Temporal lobe (tissue), 2 donors: ENCODE measurements around a stretch of chr10.

- RAMPAGE, long total RNA, result no peak
Measured at GRCh38 chr10:132470333-132470933, 67.2 kb upstream of the INPP5A start.

GRCh38 chr10:132479630-132480267, 57.8 kb upstream of the INPP5A start:
- RAMPAGE, long total RNA, result no peak

DNA sequence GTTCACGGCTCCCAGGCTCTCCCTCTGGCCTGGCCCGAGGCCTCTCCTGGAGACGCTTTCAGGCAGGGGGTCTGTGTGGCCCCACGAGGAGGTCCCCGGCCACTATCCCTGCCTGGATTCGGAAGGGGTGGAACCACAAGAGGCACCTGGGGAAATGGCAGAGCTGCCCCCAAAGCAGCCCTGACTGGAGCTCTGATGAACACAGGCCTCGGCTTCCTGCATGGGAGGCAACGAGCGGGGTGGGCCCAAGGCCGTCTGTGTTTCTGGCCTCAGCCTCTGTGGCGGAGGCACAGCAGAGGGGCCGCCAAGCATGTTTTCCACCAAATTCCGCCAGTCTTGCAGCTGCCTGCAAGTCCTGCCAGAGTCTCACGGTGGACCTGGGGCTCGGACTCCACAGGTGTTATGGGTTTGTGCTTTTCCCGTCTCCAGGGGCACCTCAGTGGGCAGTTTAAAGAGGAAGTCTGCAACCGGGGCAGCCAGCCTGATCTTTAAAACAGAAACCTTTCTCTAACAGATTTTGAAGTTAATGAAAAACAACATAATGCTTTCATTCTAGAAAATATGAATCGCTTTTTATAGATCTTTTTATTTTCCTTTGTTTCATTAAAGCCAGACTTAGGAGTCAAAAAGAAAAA, 22.4 kb upstream of the INPP5A start:
- RAMPAGE, long total RNA, result no peak

DNA sequence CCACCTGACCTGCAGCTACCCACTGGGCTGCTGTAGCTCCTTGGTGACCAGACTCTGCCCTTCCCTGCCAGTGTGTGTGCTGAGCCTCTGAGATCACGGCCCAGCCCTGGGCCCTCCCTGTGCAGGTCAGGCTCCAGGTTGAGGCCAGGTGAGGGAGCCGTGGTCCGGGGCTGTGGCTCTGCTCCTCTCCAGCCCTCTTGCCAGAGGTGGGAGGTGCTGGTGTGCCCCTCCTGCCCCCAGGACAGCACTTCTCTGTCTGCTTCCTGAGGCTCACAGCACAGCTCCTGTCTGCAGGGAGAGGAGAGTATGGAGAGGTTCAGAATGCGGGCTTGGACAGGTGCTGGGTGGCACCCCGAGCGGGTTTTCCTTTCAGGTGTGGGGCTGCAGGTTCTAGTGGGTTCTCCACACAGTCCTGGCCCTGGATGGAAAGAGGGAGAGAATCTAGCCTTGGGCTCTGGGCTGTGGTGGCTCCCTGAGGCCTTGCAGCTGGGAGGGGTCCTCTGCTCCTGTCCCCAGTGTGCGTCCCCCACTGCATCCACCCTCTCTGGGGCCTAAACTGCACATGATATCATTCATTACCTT, 38.5 kb downstream of the INPP5A start:
- RAMPAGE, long total RNA, result no peak

DNA sequence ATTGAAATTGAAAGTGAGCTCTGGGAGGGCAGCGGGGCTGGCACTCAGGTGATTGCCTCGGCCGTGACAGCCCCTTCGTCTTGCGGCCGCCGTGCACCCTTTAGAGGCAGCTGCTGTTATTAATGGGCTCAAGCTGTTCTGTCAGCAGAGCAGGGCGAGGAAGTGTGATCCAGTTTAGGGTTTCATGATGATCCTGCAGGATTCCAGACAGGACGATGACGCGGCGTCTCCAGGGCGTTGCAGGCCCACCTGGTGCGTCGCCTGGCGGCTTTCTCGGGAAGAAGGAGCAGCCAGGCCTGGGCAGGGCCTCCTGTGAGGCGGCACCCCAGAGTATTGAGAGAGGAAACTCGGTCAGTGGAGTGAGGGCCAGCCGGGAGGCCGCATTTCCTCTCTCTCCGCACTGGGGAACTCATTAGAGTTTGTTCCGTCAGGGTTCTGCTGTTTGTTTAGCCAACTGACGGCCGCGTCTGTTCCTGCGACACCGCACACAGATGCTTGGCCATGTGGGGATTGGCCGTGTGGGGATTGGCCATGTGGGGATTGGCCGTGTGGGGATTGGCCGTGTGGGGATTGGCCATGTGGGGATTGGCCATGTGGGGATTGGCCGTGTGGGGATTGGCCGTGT, 62.9 kb downstream of the NKX6-2 start:
- RAMPAGE, long total RNA, result no peak

DNA sequence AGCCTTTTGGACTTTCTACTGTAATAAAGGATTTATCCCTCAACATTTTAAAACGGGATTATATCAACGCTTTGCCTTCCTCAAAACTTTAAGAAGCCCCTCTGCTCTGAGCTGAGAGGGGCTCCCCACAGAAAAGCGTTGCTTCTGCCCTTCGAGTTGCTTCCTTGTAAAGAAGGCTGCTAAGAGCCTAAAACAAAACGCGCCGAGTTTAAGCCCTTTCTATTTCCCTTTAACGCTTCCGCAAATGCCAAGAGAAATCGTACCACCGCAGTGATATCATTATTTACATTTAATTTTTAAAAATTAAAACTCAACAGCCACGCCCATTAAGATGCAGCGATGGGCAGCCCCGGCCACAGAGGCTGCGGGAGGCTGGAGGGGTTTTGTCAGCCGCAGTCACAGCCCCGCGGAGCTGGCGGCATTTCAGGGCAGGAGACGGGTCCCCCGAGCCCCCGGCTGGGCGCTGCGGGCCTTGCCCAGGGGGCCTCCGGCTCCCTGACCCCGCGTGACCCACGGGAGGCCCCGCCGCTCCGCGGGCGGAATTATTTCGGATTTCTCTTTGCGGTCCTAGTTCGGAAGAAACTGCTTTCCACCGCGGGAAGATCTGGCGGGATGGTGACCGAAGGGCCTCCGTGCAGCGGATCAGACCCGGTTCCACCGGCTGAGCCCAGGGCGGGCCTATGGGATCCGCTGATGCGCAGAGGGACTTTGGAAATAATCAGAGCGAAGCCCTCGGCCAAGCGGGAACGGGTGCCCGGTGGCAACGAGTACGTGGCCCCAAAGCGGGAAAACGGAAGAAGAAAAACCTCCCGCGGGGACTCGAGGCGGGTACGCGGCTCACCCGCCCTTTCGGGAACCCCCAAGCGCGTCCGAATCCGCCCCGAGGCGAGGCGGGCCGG, 2.0 kb downstream of the NKX6-2 start:
- RAMPAGE, long total RNA, result no peak

DNA sequence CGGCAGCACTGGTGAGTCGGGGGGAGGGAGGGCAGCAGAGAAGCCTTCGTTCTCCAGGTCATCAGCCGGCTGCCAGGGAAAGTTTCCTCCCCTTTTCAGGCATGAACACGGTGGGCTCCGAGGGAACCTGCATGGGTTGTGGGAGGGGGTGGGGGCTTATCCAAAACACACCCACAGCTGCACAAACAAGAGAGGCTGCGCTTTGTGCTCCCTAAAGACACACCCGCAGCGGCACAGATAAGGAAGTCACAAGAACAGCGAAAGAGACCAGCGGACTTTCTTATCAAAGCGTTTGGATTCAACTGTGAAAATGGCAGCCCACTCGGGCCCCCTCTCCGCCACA, 62.4 kb upstream of the NKX6-2 start:
- RAMPAGE, long total RNA, result no peak

GRCh38 chr10:133100658-133101609, 13.2 kb downstream of the ADGRA1 start:
- RAMPAGE, long total RNA, result no peak

GRCh38 chr10:133162581-133162820, 2.5 kb downstream of the KNDC1 start:
- RAMPAGE, long total RNA, result no peak

DNA sequence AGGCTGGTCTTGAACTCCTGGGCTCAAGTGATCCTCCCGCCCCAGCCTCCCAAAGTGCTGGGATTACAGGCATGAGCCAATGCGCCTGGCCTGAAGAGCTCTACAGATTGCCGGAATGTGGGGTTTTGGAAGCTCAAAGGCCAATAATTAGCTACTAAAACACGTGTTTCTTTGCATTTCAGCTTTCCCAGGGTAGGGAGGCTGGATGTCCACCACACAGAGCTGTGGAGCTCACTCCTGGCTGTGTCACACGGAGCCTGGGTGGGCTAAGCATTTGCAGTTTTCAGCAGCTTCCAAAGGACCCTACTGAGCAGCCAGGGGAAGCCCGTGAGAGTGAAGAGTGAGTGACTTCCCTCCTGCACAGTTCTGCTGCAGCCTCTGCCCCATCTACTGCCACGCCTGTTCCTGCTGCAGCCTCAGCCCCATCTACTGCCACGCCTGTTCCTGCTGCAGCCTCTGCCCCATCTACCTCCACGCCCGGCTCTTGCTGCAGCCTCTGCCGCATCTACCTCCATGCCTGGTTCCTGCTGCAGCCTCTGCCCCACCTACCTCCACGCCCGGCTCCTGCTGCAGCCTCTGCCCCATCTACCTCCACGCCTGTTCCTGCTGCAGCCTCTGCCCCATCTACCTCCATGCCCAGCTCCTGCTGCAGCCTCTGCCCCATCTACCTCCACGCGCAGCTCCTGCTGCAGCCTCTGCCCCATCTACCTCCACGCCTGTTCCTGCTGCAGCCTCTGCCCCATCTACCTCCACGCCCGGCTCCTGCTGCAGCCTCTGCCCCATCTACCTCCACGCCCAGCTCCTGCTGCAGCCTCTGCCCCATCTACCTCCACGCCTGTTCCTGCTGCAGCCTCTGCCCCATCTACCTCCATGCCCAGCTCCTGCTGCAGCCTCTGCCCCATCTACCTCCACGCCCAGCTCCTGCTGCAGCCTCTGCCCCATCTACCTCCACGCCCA, 12.1 kb downstream of the ADAM8 start:
- RAMPAGE, long total RNA, result no peak

- RAMPAGE, long total RNA, result no peak
Measured at GRCh38 chr10:133289714-133290465, 13.2 kb upstream of the ADAM8 start.

GRCh38 chr10:133344373-133344882, 2.7 kb upstream of the PRAP1 start:
- RAMPAGE, long total RNA, result no peak

DNA sequence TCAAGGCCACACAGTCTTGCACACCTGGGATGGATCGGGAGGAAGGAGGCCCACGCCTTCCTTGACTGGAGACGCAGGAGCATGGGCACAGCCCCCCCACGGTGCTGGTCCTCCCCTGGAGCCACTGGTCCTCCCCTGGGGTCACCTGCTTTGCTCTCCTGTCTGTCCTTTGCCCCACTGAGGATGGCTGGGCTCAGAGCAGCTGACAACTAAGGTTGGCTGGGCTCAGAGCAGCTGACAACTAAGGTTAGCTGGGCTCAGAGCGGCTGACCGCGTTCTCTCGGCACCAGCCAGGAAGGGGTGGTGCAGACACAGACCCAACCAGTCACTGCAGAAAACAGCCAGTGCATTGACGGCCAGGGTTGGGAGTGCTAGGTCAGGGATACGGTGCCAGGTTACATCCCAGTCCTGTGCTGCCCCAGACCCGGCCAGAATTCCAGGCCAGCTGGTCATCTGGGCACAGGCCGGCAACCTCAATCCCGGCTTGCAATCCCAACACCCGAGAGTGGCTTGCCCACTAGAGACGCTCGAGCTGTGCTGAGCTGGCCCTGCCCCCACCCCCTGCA, 3.6 kb downstream of the PRAP1 start:
- RAMPAGE, long total RNA, result no peak

- RAMPAGE, long total RNA, result no peak
Measured at GRCh38 chr10:133352950-133354102, 4.5 kb downstream of the FUOM start.

DNA sequence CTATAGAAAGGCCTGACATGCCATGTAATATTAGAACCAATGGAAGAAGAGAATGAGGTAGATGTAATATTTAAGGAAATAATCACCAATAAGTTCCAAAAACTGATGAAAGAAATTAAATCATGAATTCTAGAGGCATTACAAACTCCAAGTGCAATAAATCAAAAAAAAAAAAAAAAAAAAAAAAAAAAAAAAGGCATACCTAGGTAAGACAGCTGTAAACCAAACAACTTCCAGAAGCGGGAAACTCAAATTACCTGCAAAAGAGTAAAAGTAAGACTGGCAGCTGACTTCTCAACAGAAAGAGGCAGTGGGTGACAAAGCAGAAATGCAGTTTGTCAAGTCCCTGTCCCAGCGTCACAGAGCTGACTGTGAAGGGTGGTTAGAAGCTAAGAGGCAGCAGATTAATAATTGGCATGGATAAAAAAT, 4.5 kb upstream of the SPRN start:
- RAMPAGE, long total RNA, result no peak

DNA sequence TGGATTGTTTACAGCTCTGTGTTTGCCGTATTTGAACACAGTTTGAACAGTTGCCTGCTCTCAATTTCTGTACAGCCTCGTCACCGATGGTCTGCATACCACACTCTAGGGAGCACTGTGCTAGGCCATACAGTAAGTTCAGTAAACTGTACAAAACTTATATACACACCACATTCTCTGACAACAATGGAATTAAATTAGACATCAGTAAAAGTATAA, 11.1 kb upstream of the CYP2E1 start:
- RAMPAGE, long total RNA, result no peak

DNA sequence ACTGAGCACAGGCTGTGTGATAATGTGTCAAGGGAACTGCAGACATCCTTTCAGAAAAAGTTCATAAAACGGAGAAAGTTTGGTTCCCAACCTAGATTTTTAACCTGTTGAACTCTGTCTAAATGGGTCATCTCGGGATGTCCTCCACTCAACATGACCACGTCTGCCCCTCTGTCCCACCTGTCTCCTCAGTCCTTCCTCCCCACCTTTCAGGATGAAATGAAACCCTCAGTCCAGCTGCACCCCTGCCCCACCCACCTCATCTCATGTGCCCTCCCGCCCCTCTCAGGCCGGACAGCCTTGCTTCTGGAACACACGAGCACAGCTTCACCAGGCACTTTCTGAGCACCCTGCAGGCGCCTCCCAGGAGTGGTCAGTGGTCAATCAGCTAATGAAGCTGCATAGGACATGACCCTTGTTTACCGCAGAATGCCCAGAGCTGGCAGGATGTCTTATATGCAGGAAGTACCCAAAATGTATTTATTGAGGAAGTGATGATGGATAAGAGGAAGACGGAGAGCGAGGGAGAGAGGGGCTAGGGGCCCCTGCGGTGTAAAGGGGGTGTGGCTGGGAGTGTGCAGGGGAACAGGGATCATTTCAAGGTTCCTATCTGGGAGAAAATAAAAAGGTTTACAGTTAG, 3.2 kb downstream of the CYP2E1 start:
- RAMPAGE, long total RNA, result no peak